ENCODE results near the genes SFPQ, KIAA0319L and AGO3.

DNA sequence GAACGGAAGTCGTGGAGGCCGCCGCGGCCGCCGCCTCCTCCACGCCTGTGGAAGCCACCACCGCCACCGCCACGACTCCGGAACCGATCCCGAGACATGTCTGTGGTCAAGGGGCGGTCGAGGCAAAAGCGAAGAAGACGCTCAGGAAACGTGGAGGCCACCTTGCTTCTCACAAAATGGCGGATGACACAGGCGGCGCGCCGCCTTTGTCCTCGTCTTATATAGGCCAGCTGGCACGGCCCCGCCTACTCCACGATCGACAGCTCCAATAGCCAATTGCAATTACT, at the start of gene SFPQ:
SFPQ (minus strand) TSS at position 194 of the 287 bp plus-strand sequence.
- PRO-cap: bidirectional peak, plus-strand start outside the sequence, minus-strand start at position 194 of the sequence
- RAMPAGE, long total RNA, 2 experiments: start-site peak on the minus strand in 2 of 2 experiments, centred at positions 183 to 188 of the sequence, 34 to 1,755 reads per replicate

DNA sequence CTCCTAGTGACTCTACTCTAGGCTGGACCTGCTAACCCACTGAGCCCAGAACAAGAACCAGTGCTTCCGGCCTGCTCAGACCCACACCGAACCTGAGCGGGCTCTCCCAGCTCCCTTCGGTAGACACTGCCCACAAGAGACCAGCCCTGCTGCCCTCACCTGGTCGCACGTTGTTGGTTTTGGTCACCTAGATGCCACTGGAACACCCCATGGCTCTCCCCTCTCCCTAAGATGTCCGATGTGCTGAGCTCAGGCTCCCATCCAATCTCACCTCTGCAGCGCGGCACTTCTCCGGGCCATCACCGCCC, 120.3 kb downstream of the KIAA0319L start:
- PRO-cap: no peak
- RAMPAGE, long total RNA, 2 experiments: no peak in any of the 2 experiments

DNA sequence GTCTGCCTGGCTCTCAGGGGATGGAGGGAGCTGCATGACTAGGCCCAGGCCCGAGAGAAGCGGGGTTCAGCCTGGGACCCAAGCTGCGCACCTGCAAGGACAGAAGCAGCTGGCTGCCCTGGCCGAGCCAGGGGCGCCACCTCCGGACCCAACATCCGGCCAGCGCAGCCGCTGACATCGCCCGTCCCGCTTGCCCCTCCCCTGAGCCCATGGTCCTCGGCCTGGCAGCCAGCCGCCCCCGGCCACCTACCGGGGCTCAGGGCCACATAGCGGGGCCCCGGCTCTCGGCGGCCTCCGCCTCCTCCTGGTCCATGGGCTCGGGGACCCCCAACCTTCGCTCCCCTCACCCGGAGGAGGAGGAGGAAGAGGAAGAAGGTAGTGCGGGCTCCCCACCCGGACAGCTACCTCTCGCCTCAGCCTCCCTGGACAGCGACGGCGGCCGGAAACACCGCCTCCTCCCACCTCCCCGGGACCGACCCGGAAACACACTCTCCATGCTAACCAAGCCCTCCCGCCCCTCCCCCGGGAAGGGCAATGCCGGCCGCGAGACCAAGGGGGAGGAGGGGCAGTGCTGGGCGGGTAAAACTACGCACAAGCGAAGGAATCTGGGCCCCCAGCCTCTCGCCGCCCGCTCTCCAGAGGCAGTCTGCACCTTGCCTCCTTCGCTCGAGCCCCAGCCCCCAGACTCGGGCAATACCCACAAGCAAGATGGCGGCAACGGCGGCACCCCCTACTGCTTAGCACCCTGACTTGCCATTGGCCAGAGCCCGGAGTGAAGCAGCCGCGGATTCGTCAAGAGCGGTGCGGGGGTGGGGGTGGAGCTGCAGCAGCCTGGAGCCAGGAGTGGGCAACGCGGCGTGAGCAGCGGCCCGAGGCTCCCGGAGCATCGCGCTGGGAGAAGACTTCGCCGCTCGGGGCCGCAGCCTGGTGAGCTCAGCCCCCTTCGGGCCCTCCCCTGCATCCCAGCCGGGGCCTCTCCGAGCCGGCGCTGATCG, at the start of gene KIAA0319L:
KIAA0319L (minus strand) TSS at position 447 of the 995 bp plus-strand sequence.
- PRO-cap: bidirectional peak, plus-strand start at position 204 of the sequence, minus-strand start at position 150 of the sequence; unidirectional peak, minus-strand start at position 447 of the sequence; bidirectional peak, plus-strand start at position 864 of the sequence, minus-strand start at position 641 of the sequence
- RAMPAGE, long total RNA, 2 experiments: start-site peak on the plus strand in 2 of 2 experiments, centred at positions 861 to 867 of the sequence, 33 to 36 reads per replicate; start-site peak on the minus strand in 2 of 2 experiments, centred at positions 419 to 422 of the sequence, 116 to 186 reads per replicate

DNA sequence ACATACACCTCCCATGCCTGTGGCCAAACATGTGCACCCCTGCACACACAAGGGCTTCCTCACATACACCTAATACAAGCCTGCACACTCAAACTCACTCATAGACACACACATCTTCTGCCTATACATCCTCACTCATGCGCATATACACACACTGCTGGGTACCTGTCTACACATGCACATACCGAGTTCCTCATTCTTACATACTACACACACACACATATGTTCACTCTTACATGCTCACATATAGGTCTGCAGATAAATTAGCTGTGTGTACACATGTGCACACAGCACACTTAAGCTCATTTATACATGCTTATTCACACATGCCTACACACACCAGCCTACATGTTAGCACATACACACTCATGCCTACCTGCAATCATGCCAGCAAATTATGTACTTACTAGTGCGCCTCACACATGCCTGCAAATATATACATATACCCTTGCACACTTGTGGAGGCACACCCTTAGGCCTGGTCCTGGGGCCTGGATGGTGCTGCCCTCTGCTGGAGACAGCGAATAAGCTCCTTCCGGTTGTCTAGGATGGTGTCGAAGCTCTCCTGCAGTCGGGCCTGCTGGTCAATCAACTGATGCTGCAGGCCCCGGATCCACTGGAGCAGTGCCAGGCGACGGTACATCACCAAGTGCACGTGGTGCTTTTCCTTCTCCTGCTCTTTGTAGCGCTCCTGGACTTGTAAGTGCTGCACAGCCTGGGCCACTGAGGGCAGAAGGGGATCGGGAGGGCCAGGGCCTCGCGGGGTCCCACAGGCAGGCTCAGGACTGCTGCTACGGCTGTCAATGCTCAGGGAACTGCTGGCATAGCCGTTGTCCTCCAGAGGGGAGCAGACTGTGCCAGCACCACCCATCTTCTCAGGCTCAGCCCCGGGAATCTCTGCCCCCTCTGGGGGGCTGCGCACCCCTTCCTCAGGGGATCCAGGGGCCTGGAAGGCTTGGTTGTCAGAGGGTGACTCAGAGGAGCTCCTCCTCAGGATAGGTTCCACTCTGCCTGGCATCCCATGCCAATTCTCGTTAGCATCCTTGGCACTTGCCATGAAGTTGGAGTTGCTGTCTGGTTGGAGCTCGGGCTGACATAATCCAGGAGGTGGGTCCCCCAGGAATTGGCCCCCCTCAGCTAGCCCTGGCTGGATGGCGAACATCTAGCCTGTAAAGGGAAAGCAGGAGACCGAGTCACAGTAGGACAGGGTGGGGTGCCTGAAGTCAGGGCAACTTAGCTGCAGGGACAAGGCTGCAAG, 3.1 kb downstream of the C1orf216 start:
- PRO-cap: no peak
- RAMPAGE, long total RNA, 2 experiments: no peak in any of the 2 experiments

DNA sequence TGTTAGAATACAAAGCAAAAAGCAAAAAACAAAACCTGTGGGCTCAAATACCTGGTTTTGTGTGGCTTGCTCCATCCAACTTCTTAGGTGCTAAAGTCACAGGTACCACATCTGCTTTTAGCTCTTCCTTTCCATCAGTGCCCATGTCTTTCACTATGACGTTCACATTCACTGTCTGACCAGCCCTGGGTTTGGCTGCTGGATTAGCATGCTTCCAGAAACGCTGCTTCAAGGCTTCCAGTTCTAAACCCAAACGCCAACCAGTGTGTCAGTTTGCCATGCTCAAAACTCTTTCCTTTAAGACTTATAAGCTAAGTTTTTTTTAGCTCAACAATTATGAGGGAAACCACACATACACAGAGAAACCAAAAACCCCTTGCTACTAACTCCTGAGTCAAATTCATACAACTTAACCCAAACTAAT, 16.1 kb downstream of the CLSPN start:
- PRO-cap: no peak
- RAMPAGE, long total RNA, 2 experiments: no peak in any of the 2 experiments

DNA sequence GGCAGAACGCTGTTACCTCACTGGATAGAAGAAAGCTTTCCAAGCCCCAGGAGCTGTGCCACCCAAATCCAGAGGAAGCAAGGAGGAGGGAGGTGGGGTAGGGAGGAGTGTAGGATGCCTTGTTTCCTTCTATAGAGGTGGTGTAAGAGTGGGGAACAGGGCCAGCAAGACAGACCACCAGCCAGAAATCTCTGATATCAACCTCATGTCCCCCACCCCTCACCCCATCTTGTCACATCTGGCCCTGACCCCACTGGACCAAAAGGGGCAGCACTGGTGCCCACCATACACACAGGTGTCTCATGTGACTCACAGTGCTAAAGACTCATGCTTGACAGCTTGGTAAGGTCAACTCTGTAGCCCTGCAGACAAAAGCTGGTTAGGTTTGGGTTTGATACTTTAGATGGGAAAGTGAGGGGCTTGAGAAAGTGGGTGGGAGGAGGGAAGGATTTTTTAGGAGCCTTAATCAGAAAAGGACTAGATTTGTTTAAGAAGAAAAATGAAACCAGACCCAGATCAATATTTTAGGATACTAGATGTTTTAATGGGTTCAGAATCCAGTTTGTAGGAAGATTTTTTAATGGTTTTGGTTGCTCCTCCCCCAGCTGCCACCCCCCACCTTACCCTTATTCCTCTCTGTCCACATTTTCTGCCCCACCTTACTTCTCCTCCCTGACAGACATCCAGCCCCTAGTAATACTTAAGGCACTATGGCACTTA, 11.1 kb upstream of the AGO3 start:
- PRO-cap: no peak
- RAMPAGE, long total RNA, 2 experiments: no peak in any of the 2 experiments

- PRO-cap: no peak
- RAMPAGE, long total RNA, 2 experiments: no peak in any of the 2 experiments
Measured at GRCh38 chr1:35924281-35925089, 6.4 kb upstream of the AGO3 start.

DNA sequence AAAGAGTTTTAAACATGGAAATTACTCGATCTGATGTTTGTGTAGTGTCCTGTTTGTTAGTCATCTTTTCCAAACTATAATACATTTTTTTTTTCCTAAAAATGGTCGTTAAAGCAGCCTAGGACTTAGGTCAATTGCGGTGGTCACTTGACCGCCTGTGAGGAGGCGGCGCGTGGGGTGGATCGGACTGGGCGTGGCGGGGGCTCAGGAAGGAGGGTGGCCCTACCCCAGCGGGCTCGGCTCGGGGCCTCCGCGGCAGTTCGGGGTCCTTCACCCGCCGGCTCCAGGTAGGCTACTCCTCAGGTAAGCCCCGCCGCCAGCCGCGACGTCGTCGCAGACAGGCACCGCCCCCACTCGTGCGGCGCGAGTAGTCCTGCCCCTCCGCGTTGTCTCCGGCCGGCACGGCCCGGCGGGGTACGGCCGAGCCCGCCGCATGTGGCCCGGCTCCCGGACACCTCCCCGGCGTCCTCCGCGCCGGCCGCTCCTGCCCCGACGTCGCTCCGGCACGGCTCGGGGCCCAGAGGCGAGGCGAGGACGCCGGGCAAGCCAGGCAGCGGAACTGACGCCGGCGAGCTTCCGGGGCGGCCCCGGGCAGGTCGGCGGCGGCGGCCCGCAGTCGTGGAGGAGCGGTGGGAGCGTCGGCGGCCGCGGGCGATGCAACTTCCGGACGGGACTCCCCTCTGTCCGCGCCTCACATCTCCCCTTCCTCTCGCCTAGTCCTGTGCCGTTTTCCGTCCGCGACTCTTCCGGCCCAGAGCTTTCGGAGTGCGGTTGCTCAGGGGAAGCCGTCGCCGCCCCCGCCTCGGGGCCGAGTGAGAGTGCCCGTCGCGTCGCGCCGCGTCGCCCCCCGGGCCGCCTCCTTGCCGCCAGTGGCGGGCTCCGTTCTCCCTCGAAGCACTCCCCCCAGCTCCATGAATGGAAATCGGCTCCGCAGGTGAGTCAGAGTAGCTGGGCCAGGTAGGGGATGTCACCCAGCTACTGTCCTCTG, at the start of gene AGO3:
AGO3 (plus strand) TSS at position 594 of the 988 bp plus-strand sequence.
- PRO-cap: bidirectional peak, plus-strand start at position 622 of the sequence, minus-strand start at position 497 of the sequence; bidirectional peak, plus-strand start at position 815 of the sequence, minus-strand start at position 808 of the sequence
- RAMPAGE, long total RNA, 2 experiments: start-site peak on the plus strand in 2 of 2 experiments, centred at positions 236 to 745 of the sequence, 15 to 66 reads per replicate

DNA sequence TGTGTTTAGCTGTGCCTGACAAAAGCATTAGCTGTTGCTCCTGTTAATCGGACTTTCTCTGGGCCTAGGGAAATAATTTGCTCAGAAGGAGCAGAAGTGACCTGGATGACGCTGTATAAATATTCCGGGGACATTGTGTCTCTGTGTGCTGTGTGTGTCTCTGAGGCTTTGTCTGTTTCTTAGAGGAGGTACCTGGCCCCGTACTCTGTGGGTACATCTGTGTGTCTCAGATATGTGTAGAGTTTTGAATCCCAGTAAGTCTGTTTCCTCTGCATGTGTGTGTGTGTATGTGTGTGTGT, 5.6 kb downstream of the MAP7D1 start:
- PRO-cap: no peak
- RAMPAGE, long total RNA, 2 experiments: no peak in any of the 2 experiments

GRCh38 chr1:36223045-36223318, 1.3 kb upstream of the THRAP3 start:
- PRO-cap: no peak
- RAMPAGE, long total RNA, 2 experiments: no peak in any of the 2 experiments

GRCh38 chr1:36228544-36228875, 4.3 kb downstream of the THRAP3 start:
- PRO-cap: no peak
- RAMPAGE, long total RNA, 2 experiments: no peak in any of the 2 experiments

DNA sequence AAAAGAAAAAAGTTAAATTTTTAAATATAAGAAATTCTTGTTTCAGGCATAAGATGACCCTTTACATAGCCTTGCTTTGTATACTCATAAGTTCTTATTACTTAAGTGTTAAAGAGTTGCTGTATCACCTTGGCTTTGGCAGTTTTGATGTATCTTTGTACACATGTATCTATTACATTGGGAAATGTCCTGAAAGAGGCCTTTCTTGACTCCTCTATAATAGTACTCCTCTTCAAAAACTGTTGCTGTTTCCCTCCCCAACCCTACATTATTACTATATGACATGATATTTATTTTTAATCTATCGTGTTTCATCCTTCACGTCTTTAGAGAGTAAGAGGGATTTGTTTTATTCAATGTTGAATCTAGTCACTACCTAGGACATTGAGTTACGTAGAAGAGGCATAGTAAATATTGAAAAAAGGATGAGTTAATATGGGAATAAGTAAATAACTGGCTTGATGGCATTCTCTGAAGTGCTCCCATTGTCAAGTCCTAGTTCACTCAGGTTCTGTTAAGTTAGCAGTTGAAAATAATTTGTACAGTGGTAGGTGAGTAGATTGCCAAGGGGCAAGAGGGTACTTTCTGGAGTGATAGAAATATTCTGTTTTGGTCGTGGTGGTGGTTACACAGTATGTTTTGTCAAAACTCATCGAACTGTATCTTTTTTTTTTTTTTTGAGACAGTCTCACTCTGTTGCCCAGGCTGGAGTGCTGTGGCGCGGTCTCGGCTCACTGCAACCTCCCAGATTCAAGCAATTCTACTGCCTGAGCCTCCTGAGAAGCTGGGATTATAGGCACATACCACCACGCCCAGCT, 8.2 kb downstream of the THRAP3 start:
- PRO-cap: no peak
- RAMPAGE, long total RNA, 2 experiments: no peak in any of the 2 experiments

DNA sequence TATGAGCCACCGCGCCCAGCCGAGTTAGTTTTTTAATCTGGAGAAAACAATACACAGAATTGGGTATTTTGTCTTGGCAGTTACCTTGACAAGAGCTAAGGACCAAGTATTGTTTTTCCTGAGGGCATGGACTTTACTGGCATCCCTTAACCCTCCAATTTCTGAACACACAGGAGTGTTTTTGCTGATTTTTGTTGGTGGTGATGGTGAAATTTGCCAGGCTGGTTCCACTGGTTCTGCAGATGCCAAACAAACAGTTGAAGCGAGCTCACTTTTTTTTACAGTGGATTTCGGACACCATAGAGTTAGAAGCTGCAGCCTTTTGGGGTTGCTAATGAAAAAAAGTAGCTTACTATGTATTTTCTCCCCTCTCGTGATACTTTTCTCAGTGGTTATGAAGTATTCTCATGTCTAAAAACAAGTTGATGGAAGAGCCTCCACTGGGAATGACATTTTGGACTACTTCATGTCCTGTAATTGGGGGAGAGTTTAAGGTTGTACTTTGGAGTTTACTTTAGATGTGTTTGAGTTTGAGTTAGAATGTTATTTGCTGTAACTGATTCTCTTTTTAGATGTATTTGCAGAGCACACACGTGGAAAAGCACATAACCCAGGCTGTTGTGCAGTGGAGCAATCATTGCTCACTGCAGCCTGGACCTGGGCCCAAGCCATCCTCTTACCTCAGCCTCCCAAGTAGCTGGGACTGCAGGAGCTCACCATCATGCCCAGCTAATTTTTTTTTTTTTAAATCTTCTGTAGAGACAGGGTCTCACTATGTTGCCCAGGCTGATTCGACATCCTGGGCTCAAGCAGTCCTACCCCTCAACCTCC, 36.9 kb upstream of the SH3D21 start:
- PRO-cap: no peak
- RAMPAGE, long total RNA, 2 experiments: no peak in any of the 2 experiments

DNA sequence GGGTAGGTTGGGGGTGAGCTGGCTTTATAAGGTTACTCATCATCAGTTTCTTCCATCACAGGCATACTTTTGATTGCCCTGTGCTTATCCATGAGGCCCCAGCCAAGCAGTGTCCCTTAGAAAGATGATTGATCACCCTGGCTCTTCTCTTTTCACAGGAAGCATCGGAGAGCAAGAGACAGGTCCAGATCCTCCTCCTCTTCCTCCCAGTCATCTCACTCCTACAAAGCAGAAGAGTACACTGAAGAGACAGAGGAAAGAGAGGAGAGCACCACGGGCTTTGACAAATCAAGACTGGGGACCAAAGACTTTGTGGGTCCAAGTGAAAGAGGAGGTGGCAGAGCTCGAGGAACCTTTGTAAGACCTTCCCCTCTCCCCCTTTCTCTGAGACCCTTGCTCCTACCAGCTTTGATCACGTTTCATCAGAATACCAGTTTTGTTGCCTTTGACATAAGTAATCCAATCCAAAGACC, 5.4 kb upstream of the SH3D21 start:
- PRO-cap: no peak
- RAMPAGE, long total RNA, 2 experiments: no peak in any of the 2 experiments

GRCh38 chr1:36303528-36304831, 2.2 kb upstream of the SH3D21 start:
- PRO-cap: no peak
- RAMPAGE, long total RNA, 2 experiments: no peak in any of the 2 experiments

DNA sequence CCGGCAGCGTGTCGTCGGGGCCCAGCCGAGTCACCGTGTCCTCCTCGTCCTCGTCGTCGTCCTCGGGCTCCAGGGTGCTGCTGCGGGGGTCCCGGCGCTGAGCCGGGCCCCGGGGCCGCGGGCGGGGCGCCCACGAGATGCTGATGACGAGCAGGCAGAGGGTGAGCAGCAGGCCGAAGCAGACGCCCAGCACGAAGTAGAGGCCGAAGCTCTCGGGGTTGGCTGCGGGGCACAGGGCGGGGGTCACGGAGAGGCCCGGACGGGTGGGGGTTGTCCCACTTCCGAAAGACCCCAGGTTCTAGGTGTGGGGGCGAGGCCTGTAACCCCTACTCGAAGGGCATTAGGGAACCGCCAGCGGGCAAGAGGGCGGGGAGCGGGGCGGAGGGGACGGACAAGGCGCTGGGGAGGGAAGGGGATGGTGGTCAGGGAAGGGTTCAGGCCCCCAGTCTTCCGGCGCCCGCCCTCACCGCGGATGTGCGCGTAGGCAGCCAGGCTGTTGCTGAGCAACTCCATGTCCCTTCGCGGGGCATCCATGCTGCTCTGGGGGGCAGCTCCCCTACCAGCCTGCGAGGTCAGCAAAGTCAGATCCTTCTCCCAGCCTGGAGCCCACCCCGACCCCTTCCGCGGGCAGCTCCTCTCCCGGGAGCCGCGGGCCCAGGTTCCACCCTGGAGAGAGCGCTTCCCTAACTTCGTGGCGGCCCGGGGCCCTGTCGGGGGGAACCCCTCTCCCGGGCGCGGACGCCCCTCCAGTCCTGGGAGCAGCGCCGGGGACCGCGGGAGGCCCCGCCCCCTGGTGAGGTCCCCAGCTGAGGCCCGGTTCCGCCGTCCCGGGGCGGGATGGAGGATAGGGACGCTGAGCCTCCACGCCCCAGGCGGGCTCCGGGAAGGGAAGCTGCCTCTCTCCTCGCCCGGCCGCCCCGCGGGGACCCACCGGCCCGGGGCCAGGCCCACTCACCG, 663 bp downstream of the EVA1B start:
- PRO-cap: no peak
- RAMPAGE, long total RNA, 2 experiments: no peak in any of the 2 experiments

GRCh38 chr1:36328598-36329161, 5.2 kb upstream of the EVA1B start:
- PRO-cap: no peak
- RAMPAGE, long total RNA, 2 experiments: no peak in any of the 2 experiments

DNA sequence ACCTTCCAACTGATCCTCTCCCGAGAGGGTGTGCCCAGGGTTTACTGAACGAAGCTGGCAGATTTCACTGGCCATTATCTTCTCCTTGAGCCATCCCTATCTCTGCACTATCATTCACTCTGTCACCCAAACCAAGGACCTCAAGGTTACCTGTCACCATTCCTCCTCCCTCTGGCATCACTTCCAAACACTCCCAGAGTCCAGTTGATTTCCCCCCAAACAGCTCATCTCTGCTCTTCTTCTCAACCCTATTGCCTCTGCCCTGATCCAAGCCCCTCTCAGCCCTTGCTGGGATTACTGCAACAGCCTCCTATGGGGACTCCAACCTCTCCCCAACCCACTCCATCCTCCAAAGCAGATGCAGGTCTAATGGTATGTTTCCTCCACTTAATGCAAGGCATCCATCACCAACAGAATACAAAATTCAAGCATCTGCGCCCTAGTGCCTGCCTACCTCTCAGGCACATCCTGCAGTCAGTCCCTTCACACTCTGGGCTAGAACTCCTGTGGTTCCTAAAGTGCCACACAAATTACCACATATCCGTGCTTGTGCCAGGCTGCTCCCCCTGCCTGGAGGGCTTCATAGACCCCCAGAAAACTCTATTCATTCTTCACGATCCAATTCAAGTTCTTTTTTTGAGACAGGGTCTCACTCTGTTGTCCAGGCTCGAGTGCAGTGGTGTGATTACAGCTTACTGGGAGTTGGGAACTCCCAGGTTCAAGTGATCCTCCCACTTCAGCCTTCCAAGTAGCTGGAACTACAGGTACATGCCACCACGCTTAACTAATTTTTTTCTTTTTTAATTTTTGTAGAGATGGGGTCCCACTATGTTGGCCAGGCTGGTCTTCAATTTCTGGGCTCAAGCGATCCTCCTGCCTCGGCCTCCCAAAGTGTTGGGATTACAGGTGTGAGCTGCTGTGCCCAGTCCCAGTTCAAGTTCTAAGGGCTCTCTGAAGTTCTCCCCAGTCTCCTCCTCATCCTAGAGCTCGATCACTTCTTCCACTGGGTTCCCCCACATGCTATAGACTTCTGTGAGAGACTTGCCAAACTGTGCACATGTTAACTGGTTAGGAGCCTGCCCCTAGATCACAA, 4.5 kb downstream of the STK40 start:
- PRO-cap: no peak
- RAMPAGE, long total RNA, 2 experiments: no peak in any of the 2 experiments

- PRO-cap: unidirectional peak, plus-strand start at chr1:36384963; bidirectional peak, plus-strand start at chr1:36385194, minus-strand start at chr1:36385061; bidirectional peak, plus-strand start at chr1:36385482, minus-strand start at chr1:36385492
- RAMPAGE, long total RNA, 2 experiments: start-site peak on the minus strand in 1 of 2 experiments, at chr1:36385076-36385194 at its widest, 12 reads per replicate
Measured at GRCh38 chr1:36384809-36385547, 746 bp downstream of the STK40 start.

- PRO-cap: no peak
- RAMPAGE, long total RNA, 2 experiments: no peak in any of the 2 experiments
Measured at GRCh38 chr1:36411884-36412354, 14.2 kb upstream of the LSM10 start.